ENCODE measurements around a stretch of chr2.

DNA sequence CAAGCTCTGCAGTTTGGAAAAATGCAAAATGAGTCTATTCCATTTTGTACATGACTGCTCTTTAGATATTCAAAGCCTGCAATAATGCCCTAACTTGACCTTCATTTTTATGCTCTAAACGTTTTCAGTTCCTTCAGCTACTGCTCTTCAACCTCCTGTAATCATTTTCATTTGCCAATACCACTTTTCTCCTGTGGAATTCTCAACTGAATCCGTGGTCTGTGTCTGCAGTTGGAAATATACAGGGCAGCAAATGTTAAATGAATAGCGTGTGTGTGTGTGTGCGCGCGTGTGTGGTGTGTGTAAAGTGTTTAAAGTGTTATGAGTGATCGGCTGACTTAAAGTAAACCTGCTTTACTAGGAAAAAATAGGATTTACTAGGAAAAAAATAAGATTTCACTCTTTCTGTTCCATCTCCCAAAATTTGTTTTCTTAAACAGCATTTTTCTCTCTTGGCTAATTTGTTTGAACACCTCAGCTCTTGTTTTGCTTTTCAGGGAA lies 130.1 kb downstream of the CNTNAP5 start:
- PRO-cap, result no peak

DNA sequence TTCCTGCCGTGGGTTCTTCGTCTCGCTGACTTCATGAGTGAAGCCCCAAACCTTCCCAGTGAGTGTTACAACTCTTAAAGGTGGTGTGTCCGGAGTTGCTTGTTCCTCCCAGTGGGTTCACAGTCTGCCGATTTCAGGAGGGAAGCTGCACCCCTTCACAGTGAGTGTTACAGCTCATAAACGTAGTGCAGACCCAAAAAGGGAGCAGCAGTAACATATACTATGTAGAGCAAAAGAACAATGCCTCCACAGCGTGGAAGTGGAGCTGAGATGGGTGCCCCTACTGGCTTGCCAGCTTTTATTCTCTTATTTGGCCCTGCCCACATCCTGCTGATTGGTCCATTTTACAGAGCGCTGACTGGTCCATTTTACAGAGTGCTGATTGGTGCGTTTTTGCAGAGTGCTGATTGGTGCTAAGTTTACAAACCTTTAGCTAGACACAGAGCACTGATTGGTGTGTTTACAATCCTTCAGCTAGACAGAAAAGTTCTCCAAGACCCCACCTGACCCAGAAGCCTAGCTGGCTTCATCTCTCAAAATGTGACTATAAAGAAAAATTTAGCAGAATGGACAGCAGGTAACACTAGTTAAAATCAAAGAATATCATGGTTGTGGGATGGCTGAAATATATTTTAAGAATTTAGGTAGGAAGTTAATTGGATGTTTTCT lies 991.0 kb upstream of the GYPC start:
- PRO-cap, result no peak

GRCh38 chr2:126595365-126595760 lies 60.6 kb upstream of the GYPC start:
- PRO-cap, result no peak

DNA sequence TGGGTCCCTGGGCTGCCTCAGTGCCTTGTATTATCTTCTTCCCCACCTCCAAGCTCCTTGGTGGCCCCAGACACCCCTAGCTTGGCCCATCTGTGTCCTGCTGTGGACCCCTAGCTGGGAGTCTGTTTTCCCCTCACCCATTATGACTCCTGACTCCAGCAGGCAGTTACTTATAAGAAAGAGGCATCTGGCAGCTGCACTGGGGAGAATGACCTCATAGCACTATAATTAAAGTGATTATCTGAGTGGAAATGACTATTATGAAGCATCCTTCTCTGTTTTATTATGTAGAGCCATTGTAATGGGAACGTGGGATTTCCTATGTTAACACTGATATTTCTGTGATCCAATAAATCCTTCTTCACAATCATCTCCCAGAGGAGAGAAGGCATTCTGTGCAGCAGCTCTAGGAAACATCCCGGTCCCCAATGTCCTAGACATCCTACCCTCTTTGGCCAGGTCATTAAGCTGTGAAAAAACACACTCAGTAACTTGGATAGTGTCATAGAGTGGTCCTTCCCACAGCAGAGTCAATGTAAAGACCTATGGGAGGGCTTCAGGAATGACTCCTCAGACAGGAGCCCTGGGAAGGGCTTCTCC lies 36.4 kb downstream of the GYPC start:
- PRO-cap, result no peak

GRCh38 chr2:126996536-126997089 lies 97.9 kb downstream of the TEX51 start:
- PRO-cap, result no peak

GRCh38 chr2:127049976-127050297 lies 57.0 kb downstream of the BIN1 start:
- PRO-cap, result no peak

DNA sequence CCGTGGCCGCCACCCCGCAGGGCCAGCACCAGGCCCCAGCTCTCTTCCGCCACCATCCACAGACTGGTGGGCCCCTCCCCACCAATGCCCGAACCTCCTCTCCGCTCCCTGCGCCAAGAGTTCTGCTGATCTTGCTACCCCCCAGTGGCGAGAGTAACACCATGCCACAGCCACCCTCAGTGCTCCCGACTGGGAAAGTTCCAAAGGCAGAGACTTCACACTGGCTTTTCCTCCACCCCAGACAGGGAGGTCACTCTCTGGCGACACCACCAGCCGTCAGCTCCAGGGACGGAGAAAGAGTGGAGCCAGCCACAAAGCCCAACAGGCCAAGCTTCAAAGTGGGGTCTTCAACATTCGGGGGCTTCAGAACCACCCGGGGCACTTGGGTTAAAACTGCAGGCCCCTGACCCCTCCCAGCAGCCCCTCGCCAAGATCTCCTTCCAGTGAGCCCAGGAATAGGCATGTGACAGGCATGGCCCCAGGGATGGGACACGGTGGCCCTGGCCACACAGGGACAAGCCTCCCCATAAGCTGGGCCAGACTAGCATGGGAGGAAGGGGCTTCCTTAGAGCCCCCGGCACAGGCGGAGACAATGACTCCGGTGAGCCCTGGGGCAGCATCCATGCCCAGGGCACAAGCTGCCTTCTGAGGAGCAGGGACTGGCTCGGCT lies 52.5 kb downstream of the BIN1 start:
- PRO-cap, result no peak

- PRO-cap, result no peak
Measured at GRCh38 chr2:127063526-127064456, 43.2 kb downstream of the BIN1 start.

DNA sequence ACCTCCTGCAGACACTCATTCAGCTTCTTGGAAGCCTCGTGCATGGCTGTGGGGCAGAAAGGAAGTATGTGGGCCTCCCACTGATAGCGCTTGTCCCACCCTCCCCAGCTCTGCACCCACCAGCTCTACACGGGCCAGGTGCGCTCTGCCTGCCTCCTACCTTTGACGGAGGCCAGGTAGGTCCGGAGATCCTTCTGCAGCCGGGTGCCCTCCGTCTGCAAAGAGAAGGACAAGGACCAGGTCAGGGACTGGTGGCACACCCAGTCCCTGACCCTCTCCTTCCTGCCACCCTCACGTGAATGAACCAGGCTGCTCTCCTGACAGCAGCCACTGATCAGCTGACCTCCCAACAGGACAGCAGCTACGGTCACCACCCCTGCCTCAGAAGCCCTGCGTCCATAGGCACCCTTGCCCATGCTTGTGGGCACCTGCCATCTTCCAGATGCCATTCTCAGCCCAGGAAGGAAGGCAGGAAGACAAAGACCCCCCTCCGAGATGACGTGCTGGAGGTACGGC lies 36.3 kb downstream of the BIN1 start:
- PRO-cap, result no peak

DNA sequence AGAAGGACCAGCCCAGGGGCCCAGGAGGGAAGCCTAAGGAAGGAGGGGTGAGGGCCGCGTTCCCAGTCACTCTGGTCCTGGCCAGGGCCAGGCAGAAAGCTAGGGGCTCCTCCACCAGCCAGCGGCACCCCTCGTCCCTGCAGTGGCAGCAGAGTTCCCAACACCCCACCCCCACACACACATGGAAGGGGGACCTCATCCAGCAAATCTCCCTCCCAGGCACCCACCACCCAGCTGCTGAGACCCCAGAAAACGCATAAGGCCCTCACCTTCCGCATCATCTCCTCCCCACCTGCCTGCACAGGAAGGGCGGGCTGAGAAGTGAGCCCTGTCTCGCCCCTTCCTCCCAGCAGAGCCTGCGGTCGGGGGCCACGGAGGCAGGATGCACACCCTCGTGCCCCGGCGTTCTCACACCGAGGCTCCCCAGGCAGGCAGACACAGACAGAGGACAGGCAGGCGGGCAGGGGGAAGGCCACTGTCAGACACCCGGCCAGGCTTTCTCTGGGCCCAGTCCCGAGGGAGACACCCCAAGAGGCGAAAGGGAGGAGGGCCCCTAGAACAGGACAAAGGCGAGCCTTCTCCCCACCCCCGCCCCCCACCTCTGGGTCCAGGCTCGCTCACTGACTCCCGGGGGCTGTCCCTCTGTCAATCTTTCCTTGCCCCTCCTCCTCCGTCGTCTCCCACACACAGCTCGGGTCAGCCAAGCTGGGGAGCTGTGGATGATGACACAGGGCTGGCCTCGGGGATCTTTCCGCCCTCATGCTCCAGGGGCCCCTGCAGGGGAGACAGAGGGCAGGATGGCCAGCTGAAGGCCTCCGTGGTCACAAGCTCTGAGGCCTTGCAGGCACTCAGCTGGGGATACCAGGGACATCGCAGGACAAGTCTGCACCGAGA lies 25.1 kb downstream of the BIN1 start:
- PRO-cap, result bidirectional peak, plus-strand start at position 444 of the sequence, minus-strand start at position 294 of the sequence

DNA sequence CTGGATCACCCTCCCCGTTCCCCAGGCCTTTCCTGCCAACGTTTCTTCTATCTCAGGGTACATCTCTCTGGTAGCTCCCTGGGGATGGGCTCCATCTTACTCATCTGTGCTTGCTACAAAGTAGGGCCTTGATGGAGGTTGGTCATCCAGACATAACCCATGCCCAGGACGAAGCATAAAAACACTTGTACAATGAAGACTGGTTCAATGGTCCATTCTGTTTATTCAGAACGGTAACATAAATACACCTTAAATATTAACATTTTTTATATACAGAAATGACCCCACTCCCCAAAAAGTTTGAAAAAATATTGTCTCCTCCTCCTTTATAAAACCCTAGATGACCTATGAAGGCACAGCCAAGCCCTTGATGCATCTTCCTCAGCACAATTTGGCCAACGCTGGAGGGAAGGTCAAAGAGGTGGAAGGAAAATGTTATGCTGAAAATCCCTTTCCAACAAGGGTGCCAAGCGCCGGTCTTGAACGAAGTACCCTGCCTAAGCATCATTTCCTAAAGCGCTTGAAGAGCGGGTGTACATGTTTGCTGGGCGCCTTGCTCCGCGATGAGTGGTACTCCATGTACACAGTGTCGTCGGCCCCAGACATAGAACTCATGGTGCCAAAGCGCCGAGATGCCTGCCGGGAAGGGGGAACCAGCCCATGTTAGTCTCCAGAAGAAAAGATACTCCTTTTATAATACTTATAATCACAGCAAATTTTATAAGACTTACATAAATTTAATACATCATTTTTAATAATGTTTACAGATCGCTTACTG lies 36.7 kb downstream of the ERCC3 start:
- PRO-cap, result no peak

DNA sequence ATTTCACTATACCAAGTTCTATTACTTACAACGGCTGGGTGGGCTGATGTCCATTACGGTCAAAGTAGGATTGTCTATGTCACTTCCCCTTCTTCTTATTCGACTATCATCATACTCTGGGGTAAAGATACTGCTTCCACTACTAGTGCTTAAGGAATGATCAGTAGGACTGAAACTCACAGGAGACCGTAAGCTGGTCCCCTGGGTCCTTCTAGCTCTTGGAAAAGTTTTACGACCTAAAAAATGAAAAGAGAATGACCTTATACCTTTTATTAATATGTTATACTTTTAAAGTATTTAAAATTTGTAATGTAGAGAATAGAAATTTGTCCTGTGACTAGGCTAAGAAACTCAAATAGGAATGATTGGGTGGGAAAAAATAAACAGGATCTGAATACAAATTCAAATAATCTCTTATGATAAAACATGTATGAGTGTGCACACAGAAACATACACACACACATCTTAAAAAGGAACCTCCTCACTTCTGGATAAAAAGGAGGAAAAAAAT lies 28.1 kb upstream of the ERCC3 start:
- PRO-cap, result no peak

DNA sequence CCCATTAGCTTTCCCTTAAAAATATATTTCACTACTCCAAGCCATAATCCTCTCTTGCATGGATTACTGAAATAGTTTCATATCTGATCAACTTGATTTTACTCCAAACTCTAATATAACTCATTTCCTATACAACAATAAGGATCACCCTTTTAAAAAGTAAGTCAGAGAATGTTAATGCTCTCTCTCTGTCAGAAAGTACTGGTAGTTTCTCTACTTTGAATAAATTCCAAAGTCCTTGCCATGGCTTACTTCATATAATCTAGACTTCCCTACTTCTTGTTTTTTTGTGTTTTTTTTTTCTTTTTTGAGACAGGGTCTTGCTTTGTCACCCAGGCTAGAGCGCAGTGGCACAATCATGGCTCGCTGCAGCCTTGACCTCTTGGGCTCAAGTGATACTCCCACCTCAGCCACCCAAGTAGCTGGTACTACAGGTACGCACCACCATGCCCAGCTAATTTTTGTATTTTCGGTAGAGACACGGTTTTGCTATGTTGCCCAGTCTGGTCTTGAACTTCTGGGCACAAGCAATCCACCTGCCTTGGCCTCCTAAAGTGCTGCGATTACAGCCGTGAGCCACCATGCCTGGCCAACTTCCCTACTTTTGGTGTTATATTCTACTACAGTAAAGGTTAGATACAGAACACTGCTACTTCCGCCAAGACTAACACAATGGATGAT lies 36.0 kb downstream of the MAP3K2 start:
- PRO-cap, result no peak

- PRO-cap, result no peak
Measured at GRCh38 chr2:127381079-127381402, 6.7 kb downstream of the MAP3K2 start.

- PRO-cap, result no peak
Measured at GRCh38 chr2:127536819-127537173, 1.3 kb downstream of the MYO7B start.

DNA sequence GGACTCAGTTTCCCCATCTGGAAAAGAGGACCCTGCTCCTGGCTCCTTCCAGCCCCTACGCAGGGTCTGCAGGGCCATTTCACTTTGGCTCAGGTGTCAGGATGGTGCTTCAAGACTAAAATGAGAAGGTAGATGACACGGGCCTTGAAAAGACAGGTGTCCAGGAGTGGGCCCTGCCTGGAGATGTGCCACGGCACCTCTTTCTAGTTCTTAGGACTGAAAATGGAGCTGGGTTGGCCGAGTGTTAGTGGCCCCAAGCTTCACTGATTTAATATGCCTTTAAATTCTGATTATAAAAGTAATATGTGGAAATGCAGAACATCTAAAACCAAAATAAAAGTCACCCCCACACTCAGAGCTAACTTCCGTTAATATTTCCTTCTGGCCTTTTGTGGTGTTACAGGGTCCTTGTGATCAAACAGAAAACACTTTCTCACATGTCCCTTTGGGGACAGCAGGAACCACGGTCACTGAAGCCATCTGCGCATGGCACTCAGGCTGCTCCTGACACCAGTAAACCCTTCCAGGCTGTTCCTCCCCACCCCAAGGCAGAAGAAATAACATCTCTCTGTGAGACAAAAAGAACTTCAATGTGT lies 25.2 kb upstream of the GPR17 start:
- PRO-cap, result no peak

DNA sequence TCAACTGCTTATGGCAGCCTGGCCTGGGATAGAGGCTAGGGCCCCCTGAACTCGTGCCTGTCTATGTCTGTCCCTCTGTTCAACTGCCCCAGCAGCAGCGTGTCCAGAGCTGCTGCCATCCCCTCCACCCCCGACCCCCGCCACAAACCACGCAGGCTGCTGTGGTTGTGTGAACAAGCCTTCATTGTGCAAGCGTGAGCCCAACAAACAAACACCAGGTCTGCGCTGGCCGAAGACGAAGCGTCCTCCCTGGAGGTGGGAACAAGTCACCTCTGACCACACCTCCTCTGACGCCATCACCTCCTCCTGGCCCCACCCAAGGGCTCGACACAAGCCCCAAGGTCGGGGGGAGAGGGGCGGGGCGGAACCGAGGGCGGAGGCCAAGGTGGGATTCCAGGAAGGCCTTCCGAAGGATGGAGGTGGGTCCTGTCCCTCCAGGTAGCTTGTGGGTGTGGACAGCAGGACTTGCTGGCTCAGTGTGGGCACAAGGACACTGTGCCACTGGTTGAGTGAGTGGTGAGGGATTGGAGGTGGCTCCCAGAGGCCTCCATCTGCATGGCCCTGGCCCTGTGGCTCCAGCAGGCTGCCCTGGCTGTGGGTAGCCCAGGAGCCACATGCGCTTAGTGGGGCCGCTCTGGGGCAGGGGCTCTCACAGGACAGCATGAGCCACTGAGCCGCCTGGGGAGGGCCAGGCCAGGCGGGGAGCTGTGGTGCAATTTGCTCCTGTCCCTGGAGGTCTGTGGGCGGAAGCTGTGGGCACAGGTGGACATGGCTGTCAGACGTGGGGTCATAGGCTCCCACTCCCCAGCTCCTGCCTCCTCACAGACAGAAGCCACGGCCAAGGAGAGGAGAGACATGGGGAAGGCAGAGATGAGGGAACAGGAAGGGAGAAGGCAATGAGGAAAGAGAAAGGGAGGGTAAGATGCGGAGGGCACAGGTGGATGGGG lies 7.4 kb upstream of the GPR17 start:
- PRO-cap, result no peak

GRCh38 chr2:127647380-127648398 lies 1.7 kb downstream of the GPR17 start:
- PRO-cap, result no peak

DNA sequence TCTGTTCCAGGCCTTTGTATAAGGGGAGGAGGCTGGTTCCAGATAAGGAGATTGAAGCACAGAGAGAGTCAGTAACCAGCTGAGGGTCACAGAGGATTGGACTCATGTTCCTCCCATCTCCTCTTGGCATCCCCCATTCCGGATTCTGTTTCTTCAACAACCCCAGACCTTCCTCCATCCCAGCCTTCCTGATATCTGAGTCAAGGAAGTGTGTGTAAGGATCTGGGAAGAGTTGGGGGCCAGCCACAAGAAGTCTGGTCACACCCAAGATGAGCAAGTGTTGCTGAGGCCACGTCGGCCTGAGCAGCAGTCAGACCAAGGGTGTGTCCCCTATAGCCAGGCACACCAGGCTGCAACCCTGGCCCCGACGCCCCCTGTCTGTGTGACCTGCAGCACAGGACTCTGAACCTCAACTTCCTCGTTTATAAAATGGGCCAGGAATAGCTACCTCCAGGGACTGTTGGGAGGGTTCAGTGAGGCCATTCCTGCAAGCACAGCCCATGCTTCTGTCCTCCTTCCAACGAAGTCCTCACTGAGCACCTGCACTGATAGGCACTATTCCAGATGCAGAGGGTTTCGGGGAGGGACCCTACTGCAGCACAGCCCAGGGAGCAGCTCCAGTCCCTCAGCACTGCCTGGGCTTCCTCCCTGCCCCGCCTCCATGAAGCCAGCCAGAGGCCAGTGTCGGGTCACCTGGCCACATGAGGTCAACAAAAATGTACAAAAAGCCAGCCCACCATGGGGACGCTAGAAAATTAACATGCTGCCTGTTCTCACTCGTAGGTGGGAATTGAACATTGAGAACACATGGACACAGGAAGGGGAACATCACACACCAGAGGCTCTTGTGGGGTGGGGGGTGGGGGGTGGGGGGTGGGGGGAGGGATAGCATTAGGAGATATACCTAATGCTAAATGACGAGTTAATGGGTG lies 13.3 kb downstream of the LIMS2 start:
- PRO-cap, result no peak

DNA sequence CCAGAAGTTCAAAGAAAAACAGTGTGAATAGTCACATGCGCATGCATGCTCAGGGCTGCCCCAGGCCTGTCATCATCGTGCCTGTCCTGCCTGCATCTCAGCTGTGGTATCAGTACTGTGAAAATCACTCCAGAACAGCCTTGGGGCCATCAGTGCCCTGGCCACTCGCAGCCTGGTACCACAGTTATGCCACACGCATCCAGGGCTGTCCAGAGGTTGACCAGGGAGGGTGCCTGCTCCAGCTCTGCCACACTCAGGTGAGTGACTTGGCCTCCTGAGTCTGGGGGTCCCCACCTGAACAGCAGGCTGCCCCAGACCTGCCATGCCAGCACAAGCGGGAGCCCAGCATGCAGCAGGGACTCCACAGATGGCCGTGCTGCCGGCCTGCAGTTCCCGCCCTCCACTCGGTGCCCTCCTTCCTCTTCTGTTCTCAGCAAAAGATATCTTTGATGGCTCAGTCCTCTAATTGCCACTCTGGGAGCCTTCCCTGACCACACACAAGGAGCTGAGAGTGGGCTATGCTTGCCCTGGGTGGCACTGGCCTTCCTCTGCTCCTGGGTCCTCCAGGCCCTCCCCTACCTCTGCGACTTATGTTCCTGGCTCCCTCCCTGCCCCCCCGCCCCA lies 12.2 kb downstream of the LIMS2 start:
- PRO-cap, result no peak

All from bronchus (tissue), 1 donor.